A673 (cell line): ENCODE results near the genes SSH3, PPP1CA, PTPRCAP and CABP4.

GRCh38 chr11:66903986-66904514 lies 47.2 kb downstream of the LRFN4 start:
- PRO-cap: no peak

DNA sequence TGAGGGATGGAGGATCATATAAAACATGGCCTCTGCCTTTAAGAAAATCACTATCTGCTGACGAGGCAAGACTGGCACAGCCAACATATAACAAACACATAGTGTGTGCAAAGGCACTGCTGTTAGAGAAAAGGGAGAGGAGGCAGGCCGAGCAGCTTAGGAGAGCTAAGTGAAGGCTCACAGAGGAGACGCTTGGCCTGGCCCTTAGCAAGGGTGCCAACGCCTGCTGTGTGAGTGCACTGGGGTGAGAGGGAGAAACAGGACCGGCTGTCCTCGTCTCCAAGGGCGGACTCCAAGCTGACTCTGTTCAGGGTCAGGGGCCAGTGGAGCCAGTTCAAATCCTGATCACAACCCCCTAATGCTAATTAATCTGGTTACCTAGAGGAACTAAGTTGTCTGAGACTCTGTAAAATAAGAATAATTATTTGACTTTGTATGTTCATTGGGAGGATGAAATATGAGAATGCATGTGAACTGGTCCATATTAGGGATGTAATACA lies 48.3 kb downstream of the LRFN4 start:
- PRO-cap: no peak

- PRO-cap: no peak
Observed at GRCh38 chr11:66967609-66968019, 7.5 kb upstream of the C11orf86 start.

GRCh38 chr11:67002156-67003514 lies 20.3 kb upstream of the SYT12 start:
- PRO-cap: no peak

- PRO-cap: no peak
Observed at GRCh38 chr11:67022306-67022549, 706 bp upstream of the SYT12 start.

GRCh38 chr11:67056951-67058147 lies 702 bp downstream of the RHOD start:
- PRO-cap: no peak

DNA sequence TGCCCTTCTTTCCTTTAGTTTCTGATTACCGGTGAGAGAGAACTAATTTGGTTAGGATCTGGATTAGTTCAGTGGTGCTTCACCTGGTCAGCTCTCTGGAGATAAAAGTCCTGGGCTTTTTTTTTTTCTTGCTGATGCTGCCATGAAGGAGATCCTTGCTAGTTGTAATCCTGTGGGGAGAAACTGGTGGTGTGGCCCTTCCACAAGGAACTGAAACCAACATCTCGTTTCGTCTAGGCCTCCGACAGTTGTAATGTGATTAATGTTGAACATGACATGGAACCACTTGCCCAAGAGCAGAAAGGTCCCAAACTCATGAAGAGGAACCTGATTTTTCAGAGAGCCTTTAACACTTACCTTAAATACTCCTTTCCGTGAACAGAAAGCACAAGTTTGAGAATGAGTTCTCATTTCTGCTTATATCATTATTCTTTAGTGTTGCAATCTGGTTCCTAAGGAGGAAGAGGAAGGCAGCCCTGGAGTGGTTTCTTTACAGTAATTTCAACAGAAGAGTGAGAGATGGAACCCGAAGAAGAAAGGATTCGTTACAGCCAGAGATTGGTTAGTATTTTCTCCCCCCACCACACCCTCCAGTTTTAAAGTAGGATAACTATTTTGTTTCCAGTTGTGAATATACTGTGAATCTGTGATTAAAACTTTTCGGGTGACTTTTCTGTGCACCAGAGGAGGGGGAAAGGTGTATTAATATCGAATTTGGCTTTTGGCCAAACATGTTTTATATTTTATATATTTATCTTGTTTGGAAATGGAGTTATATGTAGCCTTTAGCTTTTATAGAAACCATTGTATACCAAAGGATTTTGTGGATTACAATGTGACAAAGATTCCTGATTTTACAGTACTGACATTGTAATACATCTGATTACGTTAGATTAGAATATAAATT lies 2.0 kb downstream of the KDM2A start:
- PRO-cap: no peak

DNA sequence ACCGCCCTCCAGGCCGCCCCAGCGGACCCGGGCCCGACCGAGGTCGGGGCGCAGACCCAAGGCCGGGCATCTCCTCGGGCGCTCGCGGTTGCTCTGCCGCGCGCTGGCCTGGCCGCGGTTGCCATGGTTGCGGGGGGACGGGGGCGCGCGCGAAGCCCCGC lies 121 bp upstream of the ANKRD13D start:
- PRO-cap: bidirectional peak, plus-strand start outside the sequence, minus-strand start at position 95 of the sequence

GRCh38 chr11:67289596-67290504 lies 747 bp downstream of the ANKRD13D start:
- PRO-cap: no peak

GRCh38 chr11:67290858-67291421 lies 1.8 kb downstream of the ANKRD13D start:
- PRO-cap: no peak

- PRO-cap: no peak
Observed at GRCh38 chr11:67302635-67303661, at the start of gene SSH3. Gene SSH3, plus strand, starts transcription at chr11:67303530.

DNA sequence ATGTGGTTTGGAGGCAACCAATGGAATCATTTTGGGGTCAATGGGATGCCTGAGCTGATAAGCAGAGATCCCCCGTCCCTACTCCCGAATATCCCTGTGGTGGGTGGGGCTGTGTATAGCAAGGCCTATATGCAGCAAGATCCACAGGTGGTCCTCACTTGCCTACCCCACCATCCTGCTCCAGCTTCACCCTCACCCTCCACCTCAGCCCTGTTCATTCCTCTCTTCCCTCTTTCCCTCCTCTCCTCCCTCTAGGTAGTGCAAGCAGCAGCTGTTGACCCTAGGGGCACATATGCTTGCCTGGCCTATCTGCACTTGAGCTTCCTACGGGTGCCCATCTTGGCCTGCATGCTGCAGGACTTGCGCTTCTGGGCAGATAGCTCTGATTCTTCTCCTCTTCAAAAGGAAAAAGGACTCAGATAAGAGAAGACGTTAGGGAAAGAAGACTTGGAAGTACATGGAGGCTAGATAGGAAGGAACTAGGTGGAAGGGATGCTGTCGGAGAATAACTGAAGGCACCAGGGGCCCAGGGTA lies 19.5 kb downstream of the SSH3 start:
- PRO-cap: no peak

DNA sequence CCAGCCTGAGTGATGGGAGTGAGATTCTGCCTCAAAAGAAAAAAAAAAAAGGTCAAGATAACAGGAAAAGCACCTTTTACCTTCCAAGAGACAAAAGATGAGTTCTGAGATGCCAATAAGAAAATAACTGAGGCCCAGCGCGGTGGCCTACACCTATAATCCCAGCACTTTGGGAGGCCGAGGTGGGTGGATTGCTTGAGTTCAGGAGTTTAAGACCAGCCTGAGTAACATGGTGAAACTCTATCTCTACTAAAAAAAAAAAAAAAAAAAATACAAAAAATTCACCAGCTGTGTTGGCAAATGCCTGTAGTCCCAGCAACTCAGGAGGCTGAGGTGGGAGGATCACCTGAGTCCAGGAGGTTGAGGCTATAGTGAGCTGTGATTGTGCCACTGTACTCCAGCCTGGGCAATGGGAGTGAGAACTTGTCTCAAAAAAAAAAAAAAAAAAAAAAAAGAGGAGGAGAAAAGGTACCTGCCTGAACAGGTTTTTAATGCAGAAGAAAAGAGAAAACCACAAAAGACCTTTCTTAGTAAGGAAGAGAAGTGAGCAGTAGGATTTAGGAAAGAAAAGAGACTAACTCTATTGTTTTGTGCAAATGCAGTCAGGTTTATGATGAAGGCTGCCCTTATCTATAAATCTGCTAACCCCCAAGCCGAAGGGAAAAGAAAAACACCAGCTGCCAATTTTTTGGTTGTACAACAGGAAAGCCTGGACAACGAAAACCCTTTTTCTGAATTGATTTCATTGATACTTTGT lies 21.5 kb downstream of the POLD4 start:
- PRO-cap: no peak

DNA sequence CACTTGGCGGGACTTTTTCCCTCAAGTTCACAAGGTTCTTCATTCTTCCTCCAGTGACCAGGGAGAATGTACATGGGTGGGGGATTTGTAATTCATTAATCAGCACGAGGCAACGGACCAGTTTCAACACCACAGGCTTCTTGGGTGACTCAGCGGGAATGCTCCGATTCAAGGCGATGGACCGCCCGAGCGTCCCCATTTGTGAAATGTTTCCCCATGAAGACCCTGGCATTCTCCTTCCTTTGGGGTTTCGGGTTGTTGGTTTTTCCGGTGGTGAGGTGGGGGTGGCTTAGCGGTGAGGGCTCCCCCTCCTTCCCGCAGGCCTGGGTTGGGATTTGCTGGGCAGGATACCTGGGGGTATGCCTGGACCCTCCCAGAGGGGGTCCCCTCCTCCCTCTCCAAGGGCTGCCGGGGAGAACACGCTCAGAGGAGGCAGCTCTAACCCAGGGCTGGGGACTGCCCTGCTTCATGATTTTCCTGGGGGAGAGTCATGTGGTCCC lies 1.0 kb upstream of the CLCF1 start:
- PRO-cap: no peak

DNA sequence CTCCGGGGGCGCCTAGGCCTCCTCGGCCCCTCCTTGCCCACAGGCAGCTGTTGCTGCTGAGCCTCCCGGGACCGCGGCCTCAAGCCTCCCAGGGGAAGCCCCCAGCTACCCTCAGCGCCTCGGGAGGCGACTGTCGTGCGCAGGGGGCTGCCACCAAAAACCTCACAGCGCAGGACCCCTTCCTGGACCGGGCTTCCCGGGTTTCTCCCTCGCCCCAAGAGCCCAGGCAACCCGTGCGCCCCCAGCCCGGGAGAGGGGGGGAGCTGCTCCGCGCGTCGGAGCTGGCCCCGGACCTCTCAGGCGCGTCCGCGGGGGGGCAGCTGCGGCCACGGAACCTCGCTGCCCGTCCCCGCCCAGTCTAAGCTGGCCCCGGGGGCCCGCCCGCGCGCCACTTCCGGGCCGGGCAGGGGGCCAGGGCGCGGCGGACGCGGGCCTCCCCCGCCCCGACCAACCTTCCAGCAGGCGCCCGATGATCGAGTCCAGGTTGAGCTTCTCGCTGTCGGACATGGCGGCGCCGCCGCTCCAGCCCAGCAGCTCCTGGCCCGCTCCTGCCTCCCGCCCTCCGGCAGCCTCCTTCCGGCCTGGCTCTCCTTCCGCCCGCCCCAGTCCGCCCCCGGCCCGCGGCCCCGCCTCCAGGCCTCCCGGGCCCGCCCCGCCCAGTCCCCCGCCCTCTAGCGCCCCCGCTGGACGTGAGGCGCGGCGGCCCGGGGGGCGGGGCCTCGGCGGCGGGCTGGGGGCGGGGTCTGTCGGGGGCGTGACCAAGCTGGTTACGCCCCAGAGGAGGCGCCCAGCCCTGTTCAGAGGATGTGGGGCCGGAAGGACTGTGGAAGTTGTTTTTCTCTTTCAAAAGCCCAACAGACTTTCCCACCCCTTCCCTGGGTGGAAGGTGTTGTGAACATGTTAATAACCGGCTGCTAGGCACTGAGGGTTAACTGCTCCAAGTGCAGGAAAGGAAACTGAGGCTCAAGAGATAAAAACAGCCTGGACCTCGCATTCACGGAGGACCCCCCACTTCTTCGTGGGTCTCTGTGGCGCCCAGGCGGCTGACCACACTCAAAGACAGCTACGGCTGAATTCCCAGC lies at the start of gene PPP1CA:
Gene PPP1CA, minus strand, starts transcription at position 583 of the 1,082 bp plus-strand sequence.
- PRO-cap: bidirectional peak, plus-strand start at position 299 of the sequence, minus-strand start at position 304 of the sequence; bidirectional peak, plus-strand start at position 800 of the sequence, minus-strand start at position 550 of the sequence

- PRO-cap: no peak
Observed at GRCh38 chr11:67431115-67431775, 3.0 kb downstream of the RPS6KB2 start.

- PRO-cap: no peak
Observed at GRCh38 chr11:67437403-67438247, at the start of gene PTPRCAP. Gene PTPRCAP, minus strand, starts transcription at chr11:67437682.

DNA sequence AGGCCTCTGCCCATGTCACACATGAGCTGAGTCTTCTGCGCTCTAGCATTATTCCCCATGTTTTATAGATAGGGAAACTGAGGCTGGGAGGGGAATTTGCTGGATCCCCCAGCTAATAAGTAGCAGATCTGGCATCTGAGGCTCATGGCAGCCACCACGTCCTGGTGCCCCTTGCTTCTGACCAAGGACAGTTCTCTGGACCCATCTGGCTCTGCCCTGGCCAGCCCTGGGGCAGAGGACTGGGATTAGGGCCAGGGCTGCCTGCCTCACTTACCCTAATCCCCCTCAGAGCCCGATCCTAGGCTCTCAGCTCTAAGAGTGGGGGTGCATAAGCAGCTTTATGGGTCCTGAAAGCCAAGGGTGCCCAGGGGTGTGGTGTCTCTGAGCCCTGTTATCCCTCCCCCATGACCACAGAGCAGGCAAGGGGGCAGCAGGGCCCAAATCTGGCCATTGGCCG lies at the start of gene CABP4:
Gene CABP4, plus strand, starts transcription at position 335 of the 457 bp plus-strand sequence.
- PRO-cap: no peak

DNA sequence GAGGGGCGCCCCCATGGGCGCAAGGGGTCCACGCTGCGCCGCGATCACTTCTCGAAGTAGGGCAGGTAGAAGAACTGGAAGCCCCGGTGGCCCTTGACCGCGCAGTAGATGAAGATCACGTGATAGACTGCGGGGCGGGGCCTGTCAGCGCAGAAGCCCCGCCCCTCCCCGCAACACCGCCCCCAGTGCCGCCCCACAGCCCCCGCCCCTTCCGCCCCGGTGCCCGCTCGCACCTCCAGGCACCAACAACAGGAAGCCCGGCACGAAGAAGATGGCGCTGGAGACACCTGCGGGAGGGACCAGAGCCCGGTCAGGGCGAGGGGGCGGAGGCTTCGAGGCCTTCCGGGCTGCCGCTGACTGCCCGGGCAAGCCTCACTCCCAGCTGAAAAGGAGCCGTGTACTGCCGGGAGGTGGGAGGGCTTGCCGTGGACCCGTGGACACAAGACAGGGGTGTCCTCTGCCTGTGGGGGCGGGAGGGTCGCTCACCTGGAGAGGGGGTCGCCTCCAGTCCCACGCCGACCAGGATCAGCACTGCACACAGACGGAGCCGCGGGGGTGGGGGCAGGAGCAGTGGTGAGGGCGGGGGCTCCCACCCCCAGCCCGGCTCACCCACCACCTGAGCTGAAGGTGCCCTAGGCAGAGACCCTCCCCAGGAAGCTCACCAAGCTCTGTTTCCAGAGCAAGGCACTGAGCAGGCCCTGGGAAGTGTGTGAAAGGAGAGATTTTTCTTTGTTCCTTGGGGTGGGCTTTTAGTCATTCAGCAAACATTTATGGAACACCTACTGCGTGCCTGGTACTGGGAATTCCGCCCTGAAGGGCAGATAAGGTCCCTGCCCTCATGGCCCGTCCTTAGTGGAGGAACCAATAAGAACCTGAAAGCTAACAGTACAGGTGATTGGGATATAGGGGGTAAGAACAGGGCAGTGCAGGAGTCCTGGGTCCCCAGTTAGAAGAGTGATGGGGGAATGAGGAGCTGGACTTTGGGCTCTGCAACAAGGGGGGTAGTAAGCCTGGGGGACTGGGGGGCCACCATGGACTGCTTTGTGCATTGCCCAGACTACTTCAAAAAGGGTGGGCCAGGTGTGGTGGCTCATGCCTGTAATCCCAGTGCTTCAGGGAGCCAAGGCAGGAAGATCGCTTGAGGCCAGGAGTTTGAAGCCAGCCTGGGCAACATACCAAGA lies 4.1 kb downstream of the TMEM134 start:
- PRO-cap: bidirectional peak, plus-strand start at position 251 of the sequence, minus-strand start at position 110 of the sequence

DNA sequence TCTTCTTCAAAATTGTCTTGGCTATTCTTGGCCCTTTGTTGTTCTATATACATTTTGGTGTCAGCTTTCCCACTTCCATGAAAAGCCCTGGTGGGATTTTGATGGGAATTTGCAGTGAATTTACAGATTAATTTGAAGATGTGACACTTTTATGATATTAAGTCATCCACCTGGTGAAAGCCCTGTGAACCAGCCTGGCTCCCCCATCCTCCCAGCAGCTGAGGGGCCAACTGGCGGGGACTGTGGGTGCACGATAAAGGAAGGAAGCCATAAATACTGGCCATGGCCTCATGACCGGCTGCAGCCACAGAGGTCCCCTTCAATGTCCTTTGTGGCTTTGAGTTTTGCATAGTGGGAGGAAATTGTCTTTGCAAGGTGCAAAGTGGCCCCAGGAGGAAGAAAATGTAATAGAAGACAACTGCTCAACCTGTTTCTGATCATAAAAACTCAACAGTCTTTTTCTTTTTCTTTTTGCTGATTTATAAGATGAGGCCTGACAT lies 6.4 kb upstream of the NDUFV1 start:
- PRO-cap: no peak